ENCODE measurements around the genes ARHGAP10 and RPS3A.

- RRBS = 4% methylated on average over 33 of the region's 91 CpGs
These were observed at the start of gene ARHGAP10 for GRCh38 chr4:147731827-147732553. Gene ARHGAP10 (plus strand): TSS chr4:147732088.

GRCh38 chr4:147793687-147794204 is 61.9 kb downstream of the ARHGAP10 start:
- RRBS = no CpG with 5 or more reads among the region's 8 CpGs

DNA sequence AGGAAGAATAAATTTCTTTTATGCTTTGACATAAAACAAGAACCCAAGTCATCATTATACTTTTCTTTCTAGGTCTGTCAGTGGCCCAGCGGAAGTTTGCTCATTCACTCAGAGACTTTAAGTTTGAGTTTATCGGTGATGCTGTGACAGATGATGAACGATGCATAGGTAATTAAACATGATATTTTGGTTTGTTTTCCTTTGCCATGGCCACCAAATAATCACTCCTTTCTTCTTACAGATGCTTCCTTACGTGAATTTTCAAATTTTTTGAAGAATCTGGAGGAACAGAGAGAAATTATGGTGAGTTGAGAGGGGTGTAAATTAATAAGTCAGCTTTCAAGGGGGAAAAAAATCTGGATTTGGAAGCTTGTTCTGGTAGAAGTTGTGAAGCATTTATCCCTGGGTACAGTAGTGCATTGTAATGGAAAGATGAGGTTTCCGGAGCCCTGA is 90.8 kb downstream of the ARHGAP10 start:
- RRBS = no CpG with 5 or more reads among the region's 5 CpGs

DNA sequence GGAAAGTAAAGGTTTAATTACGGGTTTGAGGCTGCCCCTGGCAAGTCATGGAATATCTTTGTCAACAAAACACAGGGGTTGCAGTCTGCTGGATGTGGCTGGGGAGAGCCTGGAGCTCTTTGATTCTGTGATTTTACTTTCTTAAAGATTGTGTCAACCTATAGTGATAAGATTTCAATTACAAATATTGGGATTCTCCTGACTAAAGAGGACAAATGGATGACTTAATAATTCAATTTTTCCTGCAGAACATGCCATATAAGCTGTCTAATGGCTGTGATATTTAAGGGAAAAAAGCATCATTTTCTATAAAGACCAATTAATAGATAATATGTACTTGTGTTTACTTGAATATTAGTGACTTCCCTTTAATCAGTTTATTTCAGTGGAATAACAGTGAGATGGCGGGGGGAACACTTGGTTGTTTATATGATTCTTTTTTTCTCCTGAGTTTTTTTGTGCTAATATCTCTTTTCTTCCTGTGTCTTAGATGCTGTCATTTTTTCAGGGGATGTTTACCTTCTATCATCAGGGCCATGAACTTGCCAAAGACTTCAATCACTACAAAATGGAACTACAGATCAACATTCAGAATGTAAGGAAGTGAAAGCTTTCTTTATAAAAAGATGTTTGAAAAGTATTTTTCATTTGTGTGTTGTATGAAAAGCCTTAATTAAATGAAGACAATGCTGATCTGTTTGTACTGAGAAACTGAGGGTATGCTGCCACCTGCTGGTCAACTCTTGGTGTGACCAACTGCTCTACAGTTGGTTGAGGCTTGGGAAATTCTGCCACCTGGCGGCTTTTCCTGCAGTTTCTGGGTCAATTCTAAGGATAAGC is 134.6 kb downstream of the ARHGAP10 start:
- RRBS = no CpG with 5 or more reads among the region's 3 CpGs

DNA sequence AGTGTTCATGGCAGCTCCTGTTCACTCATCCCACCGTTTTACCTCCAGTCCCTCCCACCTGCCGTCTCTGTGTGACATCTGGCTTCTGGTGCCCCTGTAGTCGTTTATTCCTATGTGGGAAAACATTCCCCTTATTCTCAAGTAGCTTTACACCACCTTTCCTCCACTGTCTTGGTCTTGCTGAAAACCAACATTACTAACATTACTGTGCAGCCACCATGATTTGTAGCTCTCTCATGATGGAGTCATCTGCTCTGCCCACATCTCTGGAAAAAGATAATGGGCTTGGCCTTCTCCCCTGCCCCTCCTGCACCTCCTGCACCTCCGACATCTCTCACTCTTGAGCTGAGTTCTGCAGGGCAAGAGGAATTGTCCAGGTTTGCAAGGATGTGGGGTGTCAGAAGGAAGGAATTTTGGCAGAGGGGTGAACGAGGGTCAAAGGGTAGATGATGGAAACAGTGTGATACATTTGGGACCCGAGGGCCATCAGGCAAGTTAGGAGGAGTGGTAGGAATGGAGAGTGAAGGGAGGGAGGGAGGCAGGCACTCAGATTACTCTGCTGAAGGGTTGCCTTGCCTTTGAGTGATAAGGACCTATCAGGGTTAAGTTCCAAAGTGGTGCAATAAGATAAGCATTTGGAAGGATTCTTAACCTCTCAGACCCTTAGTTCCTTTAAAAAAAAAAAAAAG is 190.0 kb downstream of the ARHGAP10 start:
- RRBS = no CpG with 5 or more reads among the region's 6 CpGs

- RRBS = no CpG with 5 or more reads among the region's 4 CpGs
These were observed 194.2 kb downstream of the ARHGAP10 start for GRCh38 chr4:147925772-147926791.

GRCh38 chr4:147969936-147970391 is 238.1 kb downstream of the ARHGAP10 start:
- RRBS = no CpG with 5 or more reads among the region's 4 CpGs

DNA sequence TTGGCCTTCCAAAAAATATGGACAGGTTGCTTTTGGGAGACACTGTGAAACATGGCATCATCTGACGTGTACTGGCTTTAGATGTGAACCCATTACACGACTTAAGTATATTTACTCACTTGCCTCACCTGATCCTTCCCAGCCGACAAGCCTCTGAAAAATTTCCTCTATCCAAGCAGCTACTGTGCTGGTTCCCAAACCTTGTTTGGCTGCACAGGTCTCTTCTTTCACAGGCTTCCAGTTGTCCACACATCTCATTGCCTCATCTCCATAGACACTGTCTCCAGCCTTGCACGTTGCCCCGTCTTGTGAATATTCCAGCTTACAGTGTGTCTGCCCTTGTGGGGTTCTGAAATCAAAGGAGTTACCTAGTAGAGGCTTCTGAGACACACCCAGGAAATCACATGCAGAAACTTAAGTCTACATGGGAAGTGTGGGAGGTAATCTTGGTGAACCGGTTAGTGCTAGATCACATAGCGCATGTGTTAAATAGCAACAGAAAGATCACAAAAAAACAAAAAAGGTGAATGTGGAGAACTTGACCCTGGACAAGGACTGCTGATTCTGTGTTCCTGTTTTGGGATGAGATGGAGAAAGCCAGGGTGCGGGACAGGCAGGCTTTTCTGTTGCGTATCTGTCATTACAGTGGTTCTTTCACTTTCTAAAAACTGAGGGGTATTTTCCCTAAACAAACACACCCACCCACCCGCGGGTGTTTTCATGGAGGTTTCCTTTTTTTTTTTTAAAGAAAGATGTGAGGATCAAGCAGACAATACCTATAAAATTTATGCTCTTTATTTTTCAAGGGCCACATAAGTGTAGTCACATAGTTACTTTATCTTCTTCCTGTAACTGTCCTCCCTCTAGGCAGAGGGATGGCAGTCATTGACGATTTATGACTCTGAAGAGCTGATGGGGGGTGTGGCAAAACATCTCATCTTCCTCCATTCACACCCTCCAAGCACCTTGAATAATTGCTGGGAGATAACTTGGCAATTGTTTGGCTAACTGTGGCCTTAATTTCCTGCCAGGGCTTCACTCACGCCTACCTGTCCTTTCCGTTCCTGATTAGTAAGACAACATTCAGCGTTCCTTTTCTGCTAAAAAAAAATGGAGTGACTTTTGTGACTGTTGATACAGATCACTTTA is 328.9 kb downstream of the ARHGAP10 start:
- RRBS = no CpG with 5 or more reads among the region's 15 CpGs

DNA sequence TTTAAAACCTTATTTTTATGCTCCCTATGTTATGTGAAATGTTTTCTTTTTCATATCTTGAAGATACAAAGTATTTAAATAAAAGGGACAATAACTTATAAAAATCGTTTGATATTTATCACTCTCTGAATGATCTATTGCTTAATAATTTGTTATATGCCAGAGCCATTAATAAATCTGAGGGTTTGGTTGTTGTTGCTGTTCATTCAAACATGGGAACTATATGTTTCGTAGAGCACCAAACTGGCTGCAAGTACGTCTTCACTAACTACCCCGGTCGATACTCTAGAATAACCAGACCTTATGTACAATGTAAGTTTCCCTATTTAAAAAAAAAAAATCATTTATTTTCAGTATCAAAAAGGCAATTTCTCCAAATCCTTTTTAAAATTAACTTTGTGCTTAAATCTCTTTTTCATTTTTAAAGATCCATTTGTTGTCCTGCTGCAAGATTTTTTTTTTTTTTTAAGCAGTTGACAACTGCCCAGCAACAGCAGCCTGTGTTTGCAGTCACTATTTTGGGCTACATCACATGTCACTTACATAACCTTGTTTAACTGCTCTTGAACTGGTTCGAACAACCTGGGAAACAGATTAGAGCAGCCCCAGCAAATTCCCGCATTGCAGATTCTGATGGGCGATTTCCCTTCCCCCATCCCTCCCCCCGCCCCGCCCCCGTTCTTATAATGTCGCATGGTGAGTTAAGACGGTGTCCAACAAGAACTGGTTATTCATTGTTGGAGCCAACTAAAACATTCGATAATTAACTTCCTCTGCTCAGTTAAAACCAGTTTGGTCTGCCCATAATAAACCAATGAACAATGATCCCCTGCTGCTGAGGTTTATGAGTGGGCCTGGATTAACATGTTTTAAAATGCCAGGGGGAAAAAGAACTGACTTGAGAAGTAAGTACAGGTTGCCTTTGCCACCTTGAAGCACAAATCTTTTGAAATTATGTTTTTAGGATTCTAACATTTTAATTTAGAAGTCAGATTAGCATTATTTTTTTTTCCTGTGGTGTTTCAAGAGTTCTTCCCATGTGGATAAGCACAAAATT is 238.9 kb downstream of the NR3C2 start:
- RRBS = no CpG with 5 or more reads among the region's 14 CpGs

DNA sequence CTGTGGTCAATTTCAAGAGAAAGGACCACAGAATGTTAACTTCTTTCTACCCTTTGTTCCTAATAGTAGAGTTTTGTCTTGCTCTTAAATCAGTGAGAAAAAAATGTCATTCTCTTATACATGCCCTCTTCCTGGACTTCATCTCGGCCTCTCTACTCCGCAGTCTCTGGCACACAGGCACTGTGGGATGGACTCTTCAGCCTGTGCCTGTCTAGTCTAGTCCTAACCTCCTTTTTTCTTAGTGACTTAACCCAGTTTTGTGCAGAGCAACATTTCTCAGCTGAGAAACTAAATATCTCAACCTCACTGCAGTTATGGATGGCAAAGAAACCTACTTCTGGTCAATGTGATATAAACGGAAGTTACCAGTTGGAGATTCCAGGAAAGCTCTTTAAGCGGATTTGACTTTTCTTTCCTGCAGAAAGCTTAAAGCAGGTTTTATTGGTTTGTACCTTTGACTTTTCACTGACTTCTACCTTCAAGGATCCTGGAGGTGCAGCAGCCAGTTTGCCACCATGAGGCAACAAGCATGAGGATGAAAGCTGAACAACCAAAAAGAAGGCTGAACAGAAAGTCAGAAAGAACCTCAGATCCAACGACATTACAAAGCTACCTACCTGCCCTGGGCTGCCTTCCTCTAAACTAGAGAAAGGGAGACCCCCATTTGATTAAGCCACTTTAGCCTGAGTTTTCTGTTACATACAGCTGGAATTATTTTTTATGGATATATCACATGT is 55.3 kb downstream of the NR3C2 start:
- RRBS = no CpG with 5 or more reads among the region's 5 CpGs

- RRBS = no CpG with 5 or more reads among the region's 5 CpGs
These were observed 340.0 kb upstream of the NR3C2 start for GRCh38 chr4:148782191-148782650.

DNA sequence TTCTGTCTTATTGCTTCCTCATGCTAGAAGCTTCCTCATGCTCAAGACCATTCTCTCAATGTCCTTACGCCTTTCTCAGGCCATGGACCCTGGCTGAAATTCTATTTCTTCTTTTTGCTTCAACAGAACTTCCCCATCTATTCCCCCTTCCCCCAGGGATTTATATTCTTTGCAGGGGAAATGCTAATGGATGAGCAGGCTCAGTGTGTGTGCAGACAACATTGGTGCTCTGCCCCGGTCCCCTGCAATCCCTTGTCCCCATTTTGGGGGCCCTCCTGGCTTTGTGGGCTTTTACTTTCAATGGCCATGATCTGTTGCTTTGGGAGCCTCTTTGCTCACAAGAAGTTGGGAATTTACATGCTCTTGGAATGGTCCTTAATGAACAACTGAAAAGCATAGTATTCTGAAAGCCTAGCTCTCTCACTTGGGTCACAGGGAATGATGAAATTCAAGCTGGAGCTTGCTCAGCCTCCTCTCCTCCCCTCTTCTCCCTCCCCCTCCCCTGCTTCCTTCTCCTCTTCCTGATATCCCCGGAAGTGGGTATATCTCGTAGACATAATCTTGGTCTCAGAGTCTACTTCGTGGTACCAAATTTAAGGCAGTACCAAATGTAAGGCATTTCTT is 400.5 kb upstream of the NR3C2 start:
- RRBS = no CpG with 5 or more reads among the region's 5 CpGs

DNA sequence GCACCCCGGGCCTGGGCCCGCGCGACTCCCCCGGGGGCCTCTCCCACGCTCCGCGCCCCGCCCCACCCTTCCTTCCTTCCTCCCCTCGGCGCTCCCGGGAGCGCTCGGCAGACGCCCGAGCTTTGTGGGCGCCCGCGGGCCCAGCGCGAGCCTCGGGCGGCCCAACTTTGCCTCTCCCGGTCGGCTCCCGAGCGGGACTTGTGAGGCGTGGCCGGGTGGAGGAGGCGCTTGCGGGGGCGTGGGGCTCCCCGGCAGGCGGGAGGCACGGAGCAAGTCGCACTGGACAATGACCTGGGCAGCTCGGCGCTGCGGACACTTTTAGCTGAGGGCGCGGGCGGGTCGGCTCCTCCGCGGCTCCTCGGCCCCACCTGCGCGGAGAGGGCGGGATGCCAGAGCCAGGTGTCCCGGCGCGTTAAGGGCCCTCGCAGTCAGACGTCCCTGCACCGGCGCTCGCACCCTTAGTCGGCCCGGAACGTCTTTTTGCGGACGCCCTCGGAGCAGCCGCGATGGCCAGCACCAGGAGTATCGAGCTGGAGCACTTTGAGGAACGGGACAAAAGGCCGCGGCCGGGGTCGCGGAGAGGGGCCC is 371 bp downstream of the DCLK2 start:
- RRBS = 1% methylated on average over 37 of the region's 72 CpGs

GRCh38 chr4:150395455-150395975 is 186.4 kb upstream of the MAB21L2 start:
- RRBS = no CpG with 5 or more reads among the region's 2 CpGs

GRCh38 chr4:150395976-150396501 is 185.9 kb upstream of the MAB21L2 start:
- RRBS = no CpG with 5 or more reads among the region's 1 CpG

DNA sequence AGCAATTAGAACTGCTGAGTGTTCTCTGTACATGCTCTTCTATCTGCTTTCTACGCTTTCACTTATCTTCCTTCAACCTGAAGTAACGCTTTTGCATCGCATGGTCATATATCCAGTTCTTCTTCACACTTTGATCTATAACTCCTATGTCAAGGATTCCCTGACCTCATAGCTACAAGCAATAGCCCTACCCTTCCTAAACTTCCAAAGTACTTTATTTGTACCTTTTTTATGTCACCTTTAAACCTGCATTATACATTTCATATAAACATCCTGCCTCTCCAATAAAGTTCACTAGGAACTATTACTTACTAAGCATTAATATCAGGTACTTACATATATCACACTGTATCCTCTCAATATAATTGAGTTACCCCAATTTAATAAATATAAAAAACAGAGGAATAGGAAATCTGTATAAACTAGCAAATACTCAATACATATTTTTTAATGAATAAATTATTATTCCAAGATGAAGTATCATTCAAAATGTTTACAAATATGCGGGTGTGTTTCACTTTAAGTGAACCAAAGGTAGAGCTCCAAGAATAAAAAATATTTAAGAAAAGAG is 67.5 kb downstream of the MAB21L2 start:
- RRBS = no CpG with 5 or more reads among the region's 4 CpGs

- RRBS = no CpG with 5 or more reads among the region's 2 CpGs
These were observed 89.1 kb downstream of the MAB21L2 start for GRCh38 chr4:150671067-150671497.

- RRBS = no CpG with 5 or more reads among the region's 20 CpGs
These were observed 34.2 kb upstream of the LRBA start for GRCh38 chr4:151049238-151049737.

DNA sequence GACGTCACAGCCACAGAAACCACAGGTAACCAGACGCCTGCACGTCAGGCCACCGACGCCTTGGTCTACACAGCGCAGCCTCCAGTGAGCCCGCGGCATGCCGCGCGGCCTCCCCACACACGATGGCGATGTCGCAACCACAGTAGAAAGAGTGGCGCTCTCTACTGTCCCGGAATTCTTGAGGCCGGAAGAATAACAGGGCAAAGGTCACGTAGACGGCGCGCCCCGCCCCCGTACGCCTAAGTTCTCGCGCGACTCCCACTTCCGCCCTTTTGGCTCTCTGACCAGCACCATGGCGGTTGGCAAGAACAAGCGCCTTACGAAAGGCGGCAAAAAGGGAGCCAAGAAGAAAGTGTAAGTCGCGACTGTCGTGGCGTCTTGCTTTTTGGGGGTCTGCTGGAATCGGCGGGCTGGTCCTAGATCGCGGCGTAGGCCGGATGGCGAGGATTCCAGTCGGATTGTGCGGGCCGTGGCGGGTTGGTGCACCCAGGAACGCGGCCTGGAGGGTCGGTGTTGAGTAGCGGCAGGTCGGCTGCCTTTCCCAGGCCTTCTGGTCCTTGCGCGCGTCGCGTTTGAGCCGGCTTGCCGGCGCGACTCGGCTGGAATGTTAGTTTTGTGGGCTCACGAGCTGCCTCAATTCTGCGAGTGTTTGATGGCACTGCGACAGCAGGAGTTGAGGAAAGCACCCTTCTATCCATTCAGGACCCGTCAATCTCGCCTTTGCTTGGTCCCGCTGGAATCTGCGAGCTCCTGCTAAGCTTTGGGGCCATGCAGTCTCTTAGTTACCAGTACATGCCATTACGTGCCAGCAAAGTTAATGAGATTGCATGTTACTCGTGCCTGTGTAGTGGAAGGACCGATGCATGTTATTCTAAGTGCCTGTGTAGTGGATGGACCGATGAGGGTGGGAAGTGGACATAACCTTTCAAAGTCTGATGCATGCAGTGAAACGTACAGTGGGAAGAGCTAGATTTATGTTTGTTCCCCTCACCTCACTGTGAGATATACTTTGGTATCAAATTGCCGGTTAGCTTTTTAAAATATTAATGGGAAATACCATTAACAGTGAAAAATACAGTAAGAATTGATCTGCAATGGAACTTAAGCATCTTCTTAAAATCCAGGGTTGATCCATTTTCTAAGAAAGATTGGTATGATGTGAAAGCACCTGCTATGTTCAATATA is at the start of gene RPS3A:
Gene RPS3A, plus strand, starts transcription at position 268 of the 1,185 bp plus-strand sequence.
- RRBS = no CpG with 5 or more reads among the region's 75 CpGs

- RRBS = no CpG with 5 or more reads among the region's 3 CpGs
These were observed 16.9 kb downstream of the PRSS48 start for GRCh38 chr4:151293756-151294430.

Data from T47D (cell line).